Measurements from ENCODE around the genes GALE, PNRC2 and SRSF10.

DNA sequence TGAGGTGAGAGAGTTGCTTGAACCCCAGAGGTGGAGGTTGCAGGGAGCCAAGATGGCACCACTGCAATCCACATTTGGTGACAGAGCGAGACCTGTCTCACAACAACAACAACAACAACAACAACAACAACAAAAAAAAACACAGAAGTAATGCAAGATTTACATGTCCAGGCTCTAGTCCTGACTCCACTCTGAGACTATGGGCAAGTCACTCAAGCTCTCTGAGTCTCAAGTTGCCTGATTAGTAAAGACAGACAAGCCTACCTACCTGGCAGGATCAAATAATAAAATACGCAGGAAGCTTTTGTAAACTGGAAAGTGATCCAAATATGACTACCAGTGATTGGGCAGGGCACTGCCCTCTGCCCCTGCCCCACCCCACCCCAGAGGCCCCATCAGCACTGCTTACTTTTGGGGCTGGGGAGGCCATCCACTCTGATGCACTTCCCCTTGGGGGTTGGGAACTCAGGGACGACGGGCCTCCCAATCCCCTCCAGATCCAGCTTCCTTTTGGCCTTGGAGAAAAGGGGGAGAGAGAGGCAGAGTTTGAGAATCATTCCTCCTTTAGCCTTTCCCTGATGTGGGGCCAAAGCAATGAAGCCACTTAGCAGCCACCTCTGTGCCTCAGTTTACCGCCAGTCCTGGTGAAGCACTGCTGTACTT, 6.9 kb downstream of the E2F2 start:
- PRO-cap = bidirectional peak, plus-strand start at position 458 of the sequence, minus-strand start at position 196 of the sequence

DNA sequence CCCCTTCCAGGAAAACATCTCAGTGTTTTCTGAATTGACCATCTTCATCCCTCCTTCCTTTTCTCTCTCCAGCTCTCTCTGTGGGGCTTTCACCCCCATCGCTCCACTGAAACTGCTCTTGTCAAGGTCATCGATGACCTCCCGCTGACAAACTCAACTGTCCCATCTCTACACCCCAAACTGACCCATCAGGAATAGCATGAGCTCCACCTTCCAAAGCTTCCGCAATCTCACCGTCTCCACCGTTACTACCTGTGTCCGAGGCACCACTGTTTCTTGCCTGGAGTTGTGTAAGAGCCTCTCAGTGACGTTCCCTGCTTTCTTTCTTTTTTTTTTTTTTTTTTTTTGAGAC, 63.9 kb upstream of the RPL11 start:
- PRO-cap = no peak

- PRO-cap = no peak
These were observed 56.6 kb upstream of the RPL11 start for GRCh38 chr1:23634808-23635633.

DNA sequence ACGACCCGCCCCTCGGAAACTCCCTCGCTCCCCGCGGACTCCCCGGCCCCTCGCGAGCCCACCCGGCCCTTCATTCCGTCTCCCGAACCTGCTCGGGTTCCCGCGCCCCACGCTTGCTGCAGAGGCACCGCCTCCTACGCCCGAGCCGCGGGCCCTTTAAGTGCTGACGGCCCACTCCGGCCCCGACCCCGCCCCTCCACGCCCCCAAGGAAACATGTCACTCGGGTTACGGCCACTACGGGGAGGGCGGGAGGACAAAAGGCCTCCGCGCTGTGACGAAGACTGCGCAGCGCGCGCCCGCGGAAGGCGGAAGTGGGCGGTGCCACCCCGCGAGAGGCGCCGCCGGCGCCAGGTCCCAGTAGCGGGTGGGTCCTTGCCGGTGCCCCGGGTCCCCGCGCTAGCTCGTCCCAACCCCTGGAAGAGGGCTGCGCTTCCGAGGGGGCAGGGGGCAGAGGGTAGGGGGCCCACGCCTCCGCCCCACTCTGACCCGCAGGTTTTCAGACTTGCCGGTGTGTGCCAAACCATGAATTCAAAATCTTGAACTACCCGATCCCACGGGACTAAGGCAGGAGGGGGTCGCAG, at the start of gene GALE:
GALE (minus strand) TSS at position 131 of the 582 bp plus-strand sequence.
- PRO-cap = bidirectional peak, plus-strand start at position 332 of the sequence, minus-strand start at position 111 of the sequence

DNA sequence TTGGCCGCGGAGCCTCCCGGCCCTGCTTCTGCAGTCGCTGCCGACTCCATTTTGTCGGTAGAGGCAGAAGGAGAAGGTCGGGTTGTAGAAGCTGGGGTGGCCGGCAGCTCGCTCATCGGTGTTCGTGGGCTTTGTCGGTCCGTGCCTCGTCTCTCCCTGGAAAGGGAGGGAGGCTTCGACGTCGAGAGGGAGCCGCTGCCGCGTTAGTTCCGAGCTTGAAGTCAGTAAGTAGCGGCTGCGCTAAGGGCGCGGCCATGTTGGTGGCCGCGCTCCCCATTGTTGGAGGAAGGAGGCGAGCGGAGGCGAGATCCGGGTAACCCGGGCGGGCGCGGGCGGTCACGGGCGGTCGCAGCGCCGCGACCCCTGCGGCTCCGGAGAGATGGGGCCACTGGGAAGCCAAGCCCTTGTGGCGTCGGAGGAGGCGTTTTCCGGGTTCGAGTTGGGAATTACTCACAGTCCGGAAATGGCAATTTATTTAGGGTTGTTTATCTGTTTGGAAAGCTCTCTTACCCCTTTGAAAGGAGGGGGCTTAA, at the start of gene PNRC2:
PNRC2 (plus strand) TSS at position 54 of the 533 bp plus-strand sequence.
- PRO-cap = bidirectional peak, plus-strand start at position 68 of the sequence, minus-strand start outside the sequence; bidirectional peak, plus-strand start at position 276 of the sequence, minus-strand start at position 281 of the sequence

DNA sequence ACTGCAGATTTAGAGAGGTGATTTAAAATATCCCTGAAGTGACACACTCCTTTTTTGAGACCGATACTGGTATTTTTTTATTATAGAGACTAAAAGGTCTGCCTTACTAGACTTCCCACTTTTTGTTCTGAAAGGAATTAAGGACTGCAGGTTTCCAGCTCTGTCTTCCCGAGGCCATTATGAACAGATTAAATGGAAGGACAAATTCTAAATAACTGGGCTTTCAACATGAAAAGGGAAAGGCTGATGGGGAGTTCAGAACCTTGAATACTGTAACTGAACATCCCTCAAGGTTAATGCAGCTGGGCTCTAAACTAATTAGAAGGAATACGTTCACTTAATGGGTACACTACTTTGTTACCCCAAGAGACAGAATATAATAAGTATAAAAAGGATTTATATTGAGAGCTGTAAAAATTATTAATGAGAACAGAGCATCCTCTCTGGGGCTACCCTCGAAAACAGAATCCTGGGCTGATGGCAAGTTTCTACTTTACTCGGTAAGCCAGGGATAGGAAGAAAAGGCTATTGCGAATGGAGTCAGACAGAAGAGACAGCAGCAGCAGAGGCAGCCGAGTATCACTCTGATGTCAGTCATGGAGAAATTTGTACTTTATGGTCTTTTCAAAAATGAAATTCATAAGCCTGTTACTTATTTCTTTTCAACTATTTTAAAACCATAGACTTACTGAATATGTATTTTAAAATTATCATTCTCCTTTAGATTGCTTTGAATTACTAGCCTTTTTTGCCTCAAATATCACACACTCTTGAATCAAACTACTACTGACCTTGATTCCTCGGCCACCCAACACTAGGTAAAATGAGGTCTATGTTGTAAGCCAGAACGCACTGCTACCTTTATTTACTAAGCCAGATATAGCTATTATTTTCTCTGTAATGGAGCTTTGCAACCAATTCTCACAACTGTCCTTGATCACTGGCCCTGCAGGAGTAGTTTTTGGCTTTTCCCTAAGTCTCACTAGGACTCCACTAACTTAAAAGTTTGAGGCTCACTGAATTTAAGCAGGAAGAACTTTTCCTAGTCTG, 3.6 kb downstream of the SRSF10 start:
- PRO-cap = no peak

DNA sequence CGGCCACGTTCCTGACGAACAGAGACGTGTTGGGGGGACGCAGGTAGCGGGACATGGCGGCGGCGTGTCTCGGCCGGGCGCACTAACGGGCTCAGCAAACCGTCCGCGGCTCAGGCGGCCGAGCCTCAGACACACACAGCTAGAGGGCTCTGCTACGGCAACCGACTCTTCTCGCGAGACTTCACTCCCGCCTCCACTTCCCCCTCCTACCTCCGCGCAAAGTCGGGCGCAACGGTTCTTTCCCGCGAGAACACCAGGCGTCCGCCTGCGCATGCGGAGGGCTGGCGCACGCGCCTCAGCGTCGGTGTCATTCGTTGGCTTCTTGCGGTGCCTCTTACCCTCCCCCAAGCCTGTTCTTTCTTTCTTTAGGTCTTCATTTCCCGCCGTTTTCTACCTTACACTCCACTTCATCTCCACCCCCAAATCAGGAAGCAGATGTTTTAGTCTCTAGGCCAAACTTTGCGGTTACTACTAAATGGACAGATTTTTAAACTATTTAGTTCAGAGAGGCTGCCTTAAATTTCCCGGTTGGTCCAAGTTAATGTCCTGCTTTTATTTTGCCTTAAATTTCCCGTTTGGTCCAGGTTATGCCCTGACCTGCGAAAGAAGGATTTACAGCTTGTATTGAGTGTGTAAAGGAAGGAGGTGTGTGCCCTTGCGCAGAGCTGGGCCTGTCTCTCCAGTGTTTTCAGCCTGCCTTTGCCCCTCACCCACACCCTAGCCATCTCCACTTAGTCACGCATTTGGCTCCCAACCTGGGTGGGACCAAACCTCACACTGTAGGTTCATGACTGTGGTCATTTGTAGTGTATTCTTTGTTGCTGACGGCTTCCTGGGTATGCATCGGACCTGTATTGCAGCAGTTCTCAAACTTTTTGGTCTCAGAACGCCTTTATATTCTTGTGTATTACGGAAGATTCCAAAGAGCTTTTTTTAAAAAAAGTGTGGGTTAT, at the start of gene SRSF10:
SRSF10 (minus strand) TSS at position 127 of the 953 bp plus-strand sequence.
- PRO-cap = bidirectional peak, plus-strand start at position 310 of the sequence, minus-strand start at position 127 of the sequence

DNA sequence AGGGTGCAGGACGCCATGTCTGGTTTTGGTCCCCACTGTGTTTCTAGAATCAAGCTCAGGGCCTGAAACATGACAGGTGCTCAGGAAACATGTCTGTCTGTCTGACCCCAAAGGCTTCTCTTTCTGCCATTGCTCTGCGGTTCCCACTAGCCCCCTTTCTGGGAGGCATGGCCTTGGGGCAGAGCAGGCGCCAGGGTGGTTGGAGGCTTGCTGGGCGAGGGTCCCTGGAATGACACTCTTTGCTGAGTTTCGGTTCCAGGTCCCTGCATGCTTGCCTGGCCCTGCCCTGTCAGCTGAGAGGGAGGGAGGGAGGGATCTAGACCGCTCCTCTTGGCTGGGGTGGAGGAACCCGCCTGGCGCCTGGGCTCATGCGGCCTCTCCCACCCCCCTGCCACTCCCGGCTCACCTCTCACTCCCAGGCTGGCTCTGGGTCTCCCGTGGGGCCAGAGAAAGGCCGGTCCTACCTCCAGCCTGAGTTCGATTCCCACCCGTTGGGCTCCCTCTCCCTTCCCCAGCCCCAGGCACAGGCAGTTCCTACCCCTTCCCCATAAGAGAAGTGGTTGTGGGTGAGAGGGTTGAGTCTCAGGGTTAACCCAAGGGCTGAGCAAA, 18.9 kb upstream of the IFNLR1 start:
- PRO-cap = no peak

DNA sequence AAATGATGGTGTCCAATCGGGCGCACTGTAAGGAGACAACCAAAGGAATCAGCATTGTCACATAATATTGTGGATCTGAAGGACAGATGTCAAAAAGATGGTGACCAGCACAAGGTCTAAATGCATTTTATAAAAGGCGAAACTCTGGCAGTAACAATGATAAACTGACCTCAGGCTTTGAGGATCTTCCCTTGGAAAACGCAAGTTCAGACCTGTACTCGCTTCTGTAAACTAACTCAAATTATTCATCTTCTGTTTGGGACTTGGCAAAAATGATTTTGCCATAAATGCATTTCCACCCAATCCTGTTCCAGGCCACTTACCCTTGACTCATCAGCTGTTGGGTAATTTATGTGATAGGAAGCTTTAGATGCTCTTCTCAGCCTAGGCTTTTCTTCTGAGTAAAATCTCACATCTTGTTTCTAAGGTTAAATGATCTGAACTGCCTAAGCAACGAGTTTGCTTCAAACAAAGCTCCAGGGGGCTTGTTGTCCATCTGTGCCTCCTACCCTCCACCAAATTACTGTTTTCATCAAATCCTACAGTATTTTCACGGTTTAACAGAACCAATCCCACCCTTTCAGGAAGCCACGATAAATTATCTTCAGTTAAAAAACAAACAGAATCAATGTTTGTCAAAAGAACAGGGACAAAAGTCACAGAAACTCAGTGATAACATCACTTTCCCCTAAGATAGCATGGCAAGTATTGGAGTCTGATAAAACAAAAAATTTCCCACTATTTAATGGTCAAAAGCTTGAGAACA, 33.6 kb downstream of the STPG1 start:
- PRO-cap = no peak

DNA sequence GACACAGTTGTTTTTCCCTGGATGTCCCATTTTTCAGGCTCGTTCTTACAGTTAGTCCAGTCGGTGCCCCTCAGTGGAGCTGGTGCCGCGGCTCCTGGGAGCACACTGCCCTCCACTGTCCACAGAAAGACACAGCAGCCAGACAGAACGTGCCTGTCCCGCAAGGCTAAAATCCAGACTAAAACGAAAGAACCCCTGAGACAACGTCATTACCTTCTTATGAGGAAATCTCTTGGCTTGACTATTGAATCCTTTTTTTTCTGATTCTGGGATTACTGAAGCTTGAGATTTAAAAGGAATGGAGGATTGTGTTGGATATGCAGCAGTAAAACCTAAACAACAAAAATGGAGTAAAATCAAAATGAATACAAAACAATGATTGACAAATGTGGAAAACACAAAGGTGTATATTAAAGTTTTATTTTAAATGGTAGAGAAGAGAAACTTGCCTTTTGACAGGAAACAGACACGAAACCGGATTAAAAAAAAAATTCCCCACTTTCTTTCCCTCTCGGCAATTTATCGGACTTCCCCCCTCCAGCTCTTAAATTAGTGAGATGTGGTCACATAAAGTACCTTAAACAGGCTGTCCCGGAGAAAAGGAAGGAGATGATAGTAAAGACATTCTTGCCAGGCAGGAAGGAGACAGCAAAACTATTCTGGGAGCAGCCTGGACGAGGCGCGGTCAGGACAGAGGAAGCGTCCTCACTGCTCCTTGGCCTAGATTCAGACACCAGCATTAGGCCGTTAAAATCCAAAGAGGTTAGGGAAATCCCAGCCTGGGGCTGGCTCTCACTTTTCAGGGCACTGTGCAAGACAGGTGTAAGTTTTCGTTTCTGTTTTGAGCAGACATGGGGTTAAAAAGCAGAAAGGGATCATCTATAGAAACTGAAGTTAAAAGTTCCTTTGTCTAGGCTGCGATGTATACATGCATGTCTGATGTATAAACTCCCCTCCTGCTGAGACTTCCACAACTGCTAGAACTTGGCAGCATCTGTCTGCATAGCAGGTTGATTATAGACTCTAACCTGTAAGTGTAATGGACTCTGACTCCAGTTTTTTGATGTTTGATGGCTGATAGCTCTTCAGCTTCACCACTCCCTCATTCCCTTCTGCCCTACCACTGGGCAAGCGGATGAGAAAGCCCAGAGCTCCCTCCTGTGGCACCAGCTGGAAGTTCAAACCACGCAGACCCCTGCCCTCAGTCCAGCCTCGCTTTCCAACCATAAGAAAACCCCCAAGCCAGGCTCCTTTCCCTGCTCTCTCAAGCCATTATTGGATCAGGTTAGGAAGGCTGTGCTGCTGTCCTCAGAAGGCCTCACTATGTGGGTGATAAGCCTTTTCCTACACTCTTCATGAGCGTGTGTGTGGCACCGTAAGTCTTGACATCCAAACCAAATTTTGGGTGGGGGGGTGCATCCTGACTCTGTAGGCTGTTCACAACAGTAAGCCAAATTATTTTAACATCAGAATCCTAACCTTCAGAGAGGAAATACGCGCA, 21.7 kb downstream of the STPG1 start:
- PRO-cap = no peak

DNA sequence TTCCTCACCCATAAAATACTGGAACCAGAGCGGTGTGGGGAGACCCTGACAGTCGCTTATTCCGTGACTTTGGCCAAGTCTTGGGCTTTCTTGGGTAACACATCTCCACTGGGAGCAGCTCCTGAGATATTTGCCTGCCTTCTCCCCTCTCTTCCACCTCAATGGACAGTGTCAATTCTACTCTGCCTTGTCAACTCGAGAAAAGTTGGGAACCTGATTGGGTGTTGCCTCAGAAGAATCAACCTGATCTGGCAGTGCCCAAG, 10.9 kb downstream of the NIPAL3 start:
- PRO-cap = unidirectional peak, minus-strand start at position 163 of the sequence

GRCh38 chr1:24676850-24677962, 34.1 kb downstream of the SRRM1 start:
- PRO-cap = no peak

DNA sequence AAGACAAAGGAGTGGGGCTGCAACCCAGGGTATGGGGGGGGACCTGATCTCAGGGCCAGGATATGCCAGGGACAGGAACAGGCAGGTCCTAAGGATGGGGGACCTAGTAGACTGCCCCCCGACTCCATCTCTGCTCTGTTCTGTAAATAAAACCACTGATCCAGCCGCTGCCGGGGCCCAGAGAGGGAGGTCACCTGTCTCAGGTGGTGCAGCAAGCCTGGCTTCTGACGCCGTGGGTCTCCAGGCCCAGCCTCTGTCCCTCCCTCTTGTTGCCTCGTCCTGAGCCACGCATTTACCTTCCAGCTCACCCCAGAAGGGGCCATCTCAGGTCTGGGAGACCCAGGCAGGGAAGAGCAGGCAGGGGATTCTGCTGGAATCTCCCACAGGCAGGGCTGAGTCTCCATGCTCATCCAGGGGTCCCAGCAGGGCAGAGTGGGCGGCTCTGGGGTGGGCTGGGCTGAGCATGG, 13.4 kb downstream of the RUNX3 start:
- PRO-cap = no peak

GRCh38 chr1:24981629-24981949, 51.5 kb upstream of the RUNX3 start:
- PRO-cap = no peak

GRCh38 chr1:25028571-25029401, 98.7 kb upstream of the RUNX3 start:
- PRO-cap = no peak

GRCh38 chr1:25197899-25198426, 34.3 kb downstream of the SYF2 start:
- PRO-cap = bidirectional peak, plus-strand start at chr1:25198207, minus-strand start at chr1:25198031

GRCh38 chr1:25218732-25219820, 13.2 kb downstream of the SYF2 start:
- PRO-cap = no peak

- PRO-cap = no peak
These were observed 45.3 kb upstream of the LDLRAP1 start for GRCh38 chr1:25497932-25498771.

- PRO-cap = unidirectional peak, minus-strand start at chr1:25573655
These were observed 30.1 kb downstream of the LDLRAP1 start for GRCh38 chr1:25573424-25573981.

DNA sequence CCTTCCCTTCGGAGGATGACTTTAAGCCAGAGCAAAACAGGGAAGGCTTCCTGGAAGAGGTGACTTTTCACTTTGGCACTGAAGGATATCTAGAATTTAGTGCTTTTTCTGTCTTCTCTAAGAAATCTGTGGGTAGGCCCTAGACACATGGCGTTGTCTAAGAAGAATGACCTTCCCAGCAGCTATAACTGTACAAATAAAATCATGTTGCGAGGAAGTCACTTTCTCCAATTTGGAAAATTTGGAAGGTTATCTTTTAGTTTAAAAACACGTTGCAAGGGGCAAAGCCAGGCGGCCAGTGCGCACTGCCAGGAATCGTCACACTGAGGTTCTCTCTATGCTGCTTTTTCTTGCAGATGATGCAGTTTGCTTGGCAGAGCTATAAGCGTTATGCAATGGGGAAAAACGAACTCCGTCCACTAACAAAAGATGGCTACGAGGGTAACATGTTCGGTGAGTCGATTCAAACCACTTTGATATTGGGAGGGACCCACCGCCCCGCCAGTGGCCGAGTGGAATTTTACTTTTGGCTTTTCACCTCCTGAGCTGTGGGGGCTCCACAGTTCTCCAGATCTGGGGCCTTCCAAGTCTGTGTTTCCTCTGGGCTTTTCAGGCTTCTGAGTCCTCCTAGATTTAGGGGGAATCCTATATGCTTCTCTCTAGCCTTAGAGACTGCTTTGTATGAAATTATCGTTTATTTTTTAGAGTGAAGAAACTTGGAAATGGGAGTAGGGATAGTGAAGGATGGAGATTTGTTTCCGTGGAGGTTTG, 69.7 kb downstream of the MAN1C1 start:
- PRO-cap = no peak

Measured in left colon (tissue), 1 donor.